Heart (tissue), 3 donors: ENCODE results near the genes GPX3 and SLC36A2.

GRCh38 chr5:150625020-150625946, 15.2 kb upstream of the SYNPO start:
- RAMPAGE, long total RNA, 2 experiments = no peak in any of the 2 experiments

- RAMPAGE, long total RNA, 2 experiments = no peak in any of the 2 experiments
Observed at GRCh38 chr5:150643160-150643657, 2.7 kb downstream of the SYNPO start.

- RAMPAGE, long total RNA, 2 experiments = no peak in any of the 2 experiments
Observed at GRCh38 chr5:150671916-150673114, 11.3 kb downstream of the MYOZ3 start.

- RAMPAGE, long total RNA, 2 experiments = no peak in any of the 2 experiments
Observed at GRCh38 chr5:150704053-150704457, 3.2 kb upstream of the RBM22 start.

DNA sequence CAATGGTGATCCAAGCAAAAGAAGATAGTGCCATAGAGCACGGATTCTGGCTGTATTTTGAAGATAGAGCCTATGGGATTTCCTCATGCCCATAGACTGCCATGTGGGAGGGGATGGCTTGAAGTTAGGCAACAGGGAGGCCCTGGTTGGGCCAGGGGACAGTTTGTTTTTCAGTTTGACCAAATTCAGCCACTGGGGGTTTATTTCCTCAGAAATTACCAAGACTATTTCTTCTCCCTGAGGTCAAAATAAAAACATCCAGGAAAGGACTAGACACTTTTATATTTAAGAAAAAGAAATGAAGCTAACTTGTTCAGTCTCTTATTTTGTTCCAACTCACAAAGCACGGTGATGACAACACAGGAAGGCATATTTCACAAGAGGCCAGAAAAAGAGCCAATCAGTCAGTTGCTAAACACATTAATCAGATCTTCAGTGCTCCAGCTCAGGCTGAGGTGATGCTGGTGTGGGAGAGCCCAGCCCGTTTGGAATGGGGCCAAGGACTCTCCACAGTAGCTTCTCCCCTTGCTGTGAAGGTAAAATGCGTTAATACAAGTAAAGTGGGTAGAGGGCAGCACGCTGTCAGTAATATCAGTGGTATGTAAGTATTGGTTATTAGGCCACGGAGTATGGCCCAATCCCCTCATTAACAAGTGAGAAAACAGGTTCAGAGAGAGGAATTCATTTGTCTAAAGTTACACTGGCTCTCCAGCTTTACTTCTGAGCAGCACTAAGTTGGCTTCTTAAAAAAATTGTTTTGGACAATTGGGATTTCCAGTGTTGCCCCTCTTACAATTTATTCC, 4.5 kb upstream of the DCTN4 start:
- RAMPAGE, long total RNA, 2 experiments = no peak in any of the 2 experiments

- RAMPAGE, long total RNA, 2 experiments = no peak in any of the 2 experiments
Observed at GRCh38 chr5:150879534-150879733, 25.3 kb downstream of the ZNF300 start.

DNA sequence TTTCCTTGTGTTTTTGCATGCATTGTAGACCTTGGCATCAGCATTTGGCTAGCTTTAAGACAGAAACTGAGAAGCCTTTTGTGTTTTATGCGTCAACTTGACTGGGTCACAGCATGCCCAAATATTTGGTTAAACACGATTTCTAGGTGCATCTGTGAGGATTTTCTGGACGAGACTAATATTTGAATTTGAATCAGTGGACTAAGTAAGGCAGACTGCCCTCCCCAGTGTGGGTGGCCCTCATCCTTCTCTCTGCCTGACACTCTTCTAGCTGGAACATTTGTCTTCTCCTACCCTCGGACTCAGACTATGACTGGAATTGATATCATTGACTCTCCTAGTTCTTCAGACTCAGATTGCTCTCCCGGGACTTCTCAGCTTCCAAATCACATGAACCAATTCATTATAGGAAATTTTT, 20.4 kb upstream of the GPX3 start:
- RAMPAGE, long total RNA, 2 experiments = no peak in any of the 2 experiments

- RAMPAGE, long total RNA, 2 experiments = start-site peak on the plus strand in 1 of 2 experiments, at chr5:151020586-151020592 at its widest, 18,597 reads per replicate
Observed at GRCh38 chr5:151020106-151021153, at the start of gene GPX3. Gene GPX3, plus strand, starts transcription at chr5:151020591.

GRCh38 chr5:151030099-151030254, 9.6 kb downstream of the GPX3 start:
- RAMPAGE, long total RNA, 2 experiments = no peak in any of the 2 experiments

- RAMPAGE, long total RNA, 2 experiments = no peak in any of the 2 experiments
Observed at GRCh38 chr5:151037870-151038207, 17.4 kb downstream of the GPX3 start.

DNA sequence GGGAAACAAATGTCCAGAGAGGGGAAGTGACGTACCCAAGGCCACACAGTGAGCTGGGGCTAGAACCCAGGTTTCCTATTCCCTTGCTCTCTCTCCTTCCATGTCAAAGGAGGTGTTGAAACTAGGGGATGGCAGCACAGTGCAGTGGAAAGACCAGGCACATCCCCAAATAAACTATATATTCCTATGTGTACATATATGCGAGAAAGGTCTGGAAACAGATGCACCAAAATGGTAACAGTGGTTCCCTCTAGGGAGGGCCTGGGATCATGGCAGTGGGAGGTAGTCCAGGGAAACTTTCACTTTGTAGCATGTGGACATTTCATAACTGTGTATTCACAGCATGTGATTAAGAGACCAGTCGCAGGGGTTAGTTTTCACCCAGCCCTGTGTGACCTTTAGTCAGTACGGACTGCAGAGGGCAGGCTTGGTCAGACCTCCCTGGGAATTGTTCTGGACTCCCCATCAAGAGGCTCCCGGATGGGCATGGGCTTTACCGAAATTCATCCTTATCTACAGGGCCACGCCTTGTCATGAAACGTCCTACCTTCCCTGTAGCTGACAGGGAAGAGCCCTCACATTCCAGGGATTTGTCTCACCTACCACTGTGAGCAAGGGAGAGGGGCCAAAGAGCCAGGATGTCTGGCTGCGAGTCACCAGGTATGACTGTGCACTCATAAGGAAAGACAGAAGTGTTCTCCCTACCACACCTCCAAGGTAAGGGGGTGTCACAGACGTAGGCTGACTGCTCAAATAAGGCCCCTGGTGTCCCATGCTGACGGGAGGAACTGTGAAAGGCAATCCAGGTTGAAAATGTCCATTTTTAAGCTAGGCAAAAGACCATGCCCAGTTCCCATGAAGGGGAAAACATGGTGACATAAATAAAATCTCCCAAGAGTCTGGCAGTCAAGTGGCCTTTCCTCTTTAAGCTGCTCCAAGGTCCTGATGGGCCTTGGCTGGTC, 19.9 kb downstream of the GPX3 start:
- RAMPAGE, long total RNA, 2 experiments = no peak in any of the 2 experiments

DNA sequence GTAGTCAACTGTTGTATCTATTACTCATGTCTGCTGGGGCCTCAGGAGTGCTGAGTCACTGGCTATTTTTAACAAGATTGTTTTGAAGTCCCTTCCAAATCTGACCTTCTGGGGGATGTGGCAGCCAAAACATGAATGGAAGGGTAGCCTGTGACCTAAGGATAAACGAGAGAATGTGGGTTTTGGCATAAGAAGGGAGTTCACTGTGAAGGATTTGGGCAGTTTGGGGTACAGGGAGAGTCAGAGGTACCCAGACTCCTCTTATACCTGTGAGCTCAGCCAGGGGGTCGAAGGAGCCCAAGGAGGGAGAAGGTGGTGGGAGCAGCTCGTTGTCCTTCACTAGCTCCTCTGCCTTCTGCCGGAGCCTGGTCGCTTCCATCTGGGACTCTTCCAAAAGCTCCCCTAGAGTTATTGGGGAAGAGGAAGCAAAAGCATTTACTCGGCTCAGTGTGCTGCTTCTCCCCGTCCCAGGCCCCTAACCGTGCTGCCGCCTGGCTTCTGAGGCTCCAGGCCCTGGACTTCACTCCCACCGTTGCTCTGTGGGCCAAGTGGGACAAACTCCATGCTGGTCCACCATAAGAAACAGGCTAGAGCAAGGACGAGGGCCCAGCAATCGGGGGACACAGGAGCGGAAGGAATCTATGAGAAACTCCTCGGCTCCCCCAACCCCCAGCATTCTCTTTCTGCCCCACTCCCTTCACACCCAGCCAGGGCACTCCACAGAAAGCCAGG, 17.3 kb downstream of the TNIP1 start:
- RAMPAGE, long total RNA, 2 experiments = no peak in any of the 2 experiments

- RAMPAGE, long total RNA, 2 experiments = no peak in any of the 2 experiments
Observed at GRCh38 chr5:151078157-151079276, 2.3 kb downstream of the TNIP1 start.

GRCh38 chr5:151106830-151107638, 26.2 kb upstream of the TNIP1 start:
- RAMPAGE, long total RNA, 2 experiments = no peak in any of the 2 experiments

- RAMPAGE, long total RNA, 2 experiments = no peak in any of the 2 experiments
Observed at GRCh38 chr5:151134115-151135022, 23.2 kb downstream of the ANXA6 start.

DNA sequence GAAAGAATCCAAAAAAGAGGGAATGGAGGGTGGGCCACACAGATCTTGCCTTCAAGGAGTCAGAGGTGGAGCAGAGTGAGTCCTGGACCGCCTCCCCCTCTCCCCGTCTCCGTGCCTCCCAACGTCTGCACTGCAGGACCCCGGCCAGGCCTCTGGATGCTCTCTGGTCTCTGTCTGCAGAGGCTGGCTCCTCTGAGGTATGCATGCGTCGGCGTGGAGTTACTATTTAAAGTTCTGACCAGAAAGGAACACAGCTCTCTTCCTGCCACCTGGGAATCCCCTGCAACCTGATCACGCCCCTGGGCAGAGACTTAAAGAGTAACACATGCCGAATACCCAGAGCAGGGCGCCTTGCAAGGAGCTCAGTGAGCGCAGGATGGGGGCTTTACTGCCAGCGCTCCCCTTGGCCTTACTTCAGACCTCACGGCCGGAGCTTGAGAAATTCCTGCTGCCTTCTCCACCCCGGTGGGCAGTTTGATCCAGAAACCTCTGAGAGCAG, 16.0 kb downstream of the ANXA6 start:
- RAMPAGE, long total RNA, 2 experiments = no peak in any of the 2 experiments

DNA sequence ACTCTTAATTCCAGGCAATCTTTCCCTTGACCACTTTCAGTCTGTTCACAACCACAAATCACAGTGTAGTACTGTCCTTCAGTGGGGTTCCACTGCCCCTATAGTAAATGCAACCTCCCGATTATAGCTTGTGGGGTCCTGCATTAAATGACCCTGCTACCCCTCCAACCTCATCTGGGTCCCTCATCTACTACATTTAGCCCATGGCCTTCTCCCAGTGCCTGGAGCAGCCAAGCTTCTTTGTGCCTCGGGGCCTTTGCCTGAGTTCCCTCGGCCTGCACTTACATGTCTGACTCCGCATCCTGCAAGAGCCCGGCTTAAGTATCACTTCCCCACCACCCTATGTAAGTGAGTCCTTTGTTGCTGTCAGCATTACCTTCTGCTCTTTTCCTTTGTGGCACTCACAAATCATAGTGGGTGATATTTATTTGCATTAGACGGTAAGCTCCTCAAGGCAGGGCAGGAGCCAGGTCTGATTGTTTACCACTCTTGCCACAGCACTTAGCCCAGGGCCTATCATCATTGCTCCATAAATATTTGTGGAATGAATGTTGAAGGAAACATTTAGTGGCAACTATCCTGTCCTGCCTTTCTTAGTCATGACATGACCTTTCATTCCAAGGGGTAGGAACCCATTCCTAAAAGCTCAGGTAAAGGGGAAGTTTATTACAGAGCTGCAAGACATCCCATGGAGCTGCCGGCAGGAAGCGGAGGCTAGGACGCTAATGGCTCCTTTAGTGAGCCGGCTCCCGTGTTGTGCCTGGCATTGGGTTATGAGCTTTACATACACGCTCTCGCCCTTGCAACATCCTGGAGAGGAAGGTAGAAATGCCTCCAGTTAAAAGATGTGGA, 4.8 kb downstream of the GM2A start:
- RAMPAGE, long total RNA, 2 experiments = no peak in any of the 2 experiments

DNA sequence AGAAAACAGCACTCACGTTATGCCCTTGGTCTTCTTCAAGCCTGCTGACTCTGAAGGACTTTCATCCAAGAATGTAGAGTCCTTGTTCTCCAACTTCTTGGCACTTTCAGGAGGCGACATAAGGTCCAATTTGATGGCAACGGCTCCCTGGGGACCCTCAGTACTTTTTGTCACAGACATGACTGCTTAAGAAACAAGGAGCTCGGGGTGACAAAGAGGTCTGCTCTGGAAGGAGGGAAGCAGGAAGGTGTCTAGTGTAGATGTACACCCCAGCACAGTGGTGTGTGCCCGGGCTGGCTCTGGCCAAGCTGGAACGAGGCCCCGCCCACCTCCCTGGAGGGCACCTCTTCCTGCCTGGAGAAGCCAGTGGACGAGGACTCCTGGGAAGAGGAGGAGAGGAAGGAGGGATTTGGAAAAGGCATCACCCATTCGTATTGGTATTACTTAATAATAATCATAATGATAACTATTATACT, at the start of gene SLC36A2:
Gene SLC36A2, minus strand, starts transcription at position 279 of the 476 bp plus-strand sequence.
- RAMPAGE, long total RNA, 2 experiments = no peak in any of the 2 experiments

GRCh38 chr5:151493469-151494138, 46.2 kb downstream of the SLC36A1 start:
- RAMPAGE, long total RNA, 2 experiments = no peak in any of the 2 experiments

DNA sequence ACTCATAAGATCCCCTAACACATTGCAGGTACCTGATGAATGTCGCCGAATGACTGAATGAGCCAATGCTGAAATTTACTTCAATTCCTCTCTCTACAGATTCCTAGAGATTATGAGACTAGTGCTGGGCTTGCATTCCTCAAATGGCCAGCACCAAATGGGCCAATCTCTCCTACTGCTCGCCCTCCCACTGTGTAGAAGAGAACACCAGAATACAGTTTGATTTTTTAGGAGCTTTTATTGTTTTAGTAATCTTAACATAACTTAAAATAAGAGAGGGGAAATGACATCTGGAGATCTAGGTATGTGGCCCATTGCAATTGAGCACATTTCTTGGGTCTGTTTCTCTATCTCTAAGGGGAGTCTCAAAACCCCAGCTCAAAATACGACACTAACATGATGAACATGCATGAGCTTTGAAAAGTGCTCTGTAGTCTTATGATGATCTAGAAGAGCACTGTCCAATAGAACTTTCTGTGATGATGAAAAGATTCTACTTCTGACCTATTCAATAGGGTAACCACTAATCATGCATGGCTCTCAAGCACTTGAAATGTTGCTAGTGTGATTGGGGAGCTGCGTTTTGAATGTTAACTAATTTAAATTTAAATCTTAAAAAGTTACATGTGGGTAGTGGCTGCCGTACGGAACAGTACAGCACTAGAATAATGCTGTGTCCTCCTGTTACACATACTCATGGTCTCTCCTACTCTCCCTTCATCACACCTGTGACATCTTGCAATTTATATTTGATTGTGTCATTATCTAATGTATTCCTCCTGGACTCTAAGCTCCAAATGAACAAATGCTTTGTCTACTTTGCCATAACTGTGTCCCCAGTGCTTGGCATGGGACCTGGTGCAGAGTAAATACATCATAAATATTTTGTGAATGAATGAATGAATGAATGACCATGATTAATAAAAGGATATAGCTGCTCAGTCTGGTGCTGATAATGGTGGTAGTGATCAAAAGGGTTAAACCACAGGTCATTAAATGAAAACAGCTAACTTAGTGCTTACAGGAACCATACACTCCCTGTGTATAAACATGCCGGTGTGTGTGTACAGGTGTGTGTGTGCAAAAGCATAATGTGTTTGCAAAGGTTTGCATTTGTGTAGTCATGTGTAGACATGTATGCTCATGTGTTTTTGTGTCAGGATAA, 25.1 kb downstream of the SPARC start:
- RAMPAGE, long total RNA, 2 experiments = no peak in any of the 2 experiments